ENCODE results near the genes CEACAM16, RELB and NKPD1.

DNA sequence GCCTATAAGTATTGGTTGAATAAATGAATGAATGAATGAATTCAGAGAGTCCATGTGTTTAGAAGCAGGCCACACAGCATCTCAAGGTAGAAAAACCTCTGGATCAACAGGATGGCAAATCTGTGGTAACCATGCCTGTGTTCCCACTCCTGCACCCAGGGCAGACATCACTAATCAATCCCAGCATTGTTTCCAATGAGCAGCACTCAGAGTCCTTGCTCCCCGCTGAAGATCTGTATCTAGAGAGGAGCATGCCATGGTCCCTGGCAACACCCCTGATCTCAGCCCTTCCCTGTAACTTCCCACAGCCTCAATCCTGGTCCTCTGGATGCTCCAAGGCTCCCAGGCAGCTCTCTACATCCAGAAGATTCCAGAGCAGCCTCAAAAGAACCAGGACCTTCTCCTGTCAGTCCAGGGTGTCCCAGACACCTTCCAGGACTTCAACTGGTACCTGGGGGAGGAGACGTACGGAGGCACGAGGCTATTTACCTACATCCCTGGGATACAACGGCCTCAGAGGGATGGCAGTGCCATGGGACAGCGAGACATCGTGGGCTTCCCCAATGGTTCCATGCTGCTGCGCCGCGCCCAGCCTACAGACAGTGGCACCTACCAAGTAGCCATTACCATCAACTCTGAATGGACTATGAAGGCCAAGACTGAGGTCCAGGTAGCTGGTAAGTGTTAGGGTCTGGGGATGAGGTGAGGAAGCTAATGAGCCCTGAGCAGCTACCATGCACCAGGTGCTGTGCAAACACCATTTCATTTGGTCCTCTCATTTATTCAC, 1.2 kb downstream of the CEACAM19 start:
- PRO-cap = no peak
- RAMPAGE, long total RNA, 3 experiments = no peak in any of the 3 experiments

DNA sequence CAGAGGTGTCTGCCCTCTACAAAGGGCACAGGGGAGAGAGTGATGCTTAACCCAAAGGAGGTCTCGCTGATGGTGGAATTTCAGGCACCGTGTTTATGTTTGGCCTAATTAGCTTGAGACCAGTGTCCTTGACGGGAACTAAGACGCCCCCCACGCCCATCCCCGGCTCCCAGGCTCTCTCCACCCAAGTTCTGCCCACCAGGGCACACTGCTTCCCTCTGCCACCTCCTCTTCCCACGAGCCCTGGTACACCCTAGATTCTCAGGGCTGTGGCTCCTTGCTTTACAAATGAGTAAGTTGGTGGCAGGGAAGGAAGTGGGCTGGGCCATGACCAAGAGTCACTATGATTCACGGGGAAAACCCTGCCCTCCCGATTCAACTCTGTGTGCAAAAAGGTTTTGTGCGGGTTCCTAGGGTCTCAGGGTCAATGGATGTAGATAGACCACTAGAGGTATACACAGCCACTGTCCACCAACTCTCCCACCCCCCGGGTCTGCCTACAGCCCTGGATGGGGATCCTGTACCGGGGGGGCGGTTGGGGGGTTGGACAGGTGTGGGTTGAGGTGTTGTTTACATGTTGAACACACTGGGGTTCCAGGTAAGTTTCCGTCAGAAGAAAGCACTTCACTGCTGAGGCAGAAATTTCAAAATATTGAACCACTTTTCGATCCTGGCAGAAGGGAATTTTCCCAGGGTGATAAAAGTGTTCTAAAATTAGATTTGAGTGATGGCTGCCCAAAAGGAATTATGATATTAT, 6.8 kb upstream of the CEACAM16 start:
- PRO-cap = unidirectional peak, minus-strand start at position 255 of the sequence
- RAMPAGE, long total RNA, 3 experiments = no peak in any of the 3 experiments

GRCh38 chr19:44697188-44697860, 1.6 kb upstream of the CEACAM16 start:
- PRO-cap = no peak
- RAMPAGE, long total RNA, 3 experiments = no peak in any of the 3 experiments

DNA sequence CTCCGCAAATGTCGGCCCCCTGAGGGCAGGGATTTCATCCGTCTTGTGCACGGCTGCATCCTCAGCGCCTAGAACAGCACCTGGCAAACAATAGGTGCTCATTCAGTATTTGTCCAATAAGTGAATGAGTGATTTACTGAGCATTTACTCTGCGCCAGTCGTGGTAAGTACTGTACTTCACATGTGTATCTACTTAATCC, at the start of gene CEACAM16:
Gene CEACAM16 (plus strand): TSS at position 54 of the 200 bp plus-strand sequence.
- PRO-cap = no peak
- RAMPAGE, long total RNA, 3 experiments = no peak in any of the 3 experiments

GRCh38 chr19:44723877-44724553, 24.5 kb upstream of the BCL3 start:
- PRO-cap = no peak
- RAMPAGE, long total RNA, 3 experiments = no peak in any of the 3 experiments

DNA sequence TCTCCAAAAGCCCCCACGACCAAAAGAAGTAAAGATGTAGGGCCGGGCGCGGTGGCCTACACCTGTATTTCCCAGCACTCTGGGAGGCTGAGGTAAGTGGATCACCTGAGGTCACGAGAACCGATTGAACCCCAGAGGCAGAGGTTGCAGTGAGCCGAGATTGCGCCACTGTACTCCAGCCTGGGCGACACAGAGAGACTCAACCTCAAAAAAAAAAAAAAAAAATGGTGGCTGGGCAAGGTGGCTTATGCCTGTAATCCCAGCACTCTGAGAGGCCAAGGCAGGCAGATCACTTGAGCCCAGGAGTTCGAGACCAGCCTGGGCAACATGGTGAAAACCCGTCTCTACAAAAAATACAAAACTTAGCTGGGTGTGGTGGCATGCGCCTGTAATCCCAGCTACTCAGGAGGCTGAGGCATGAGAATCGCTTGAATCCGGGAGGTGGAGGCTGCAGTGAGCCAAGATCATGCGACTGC, 21.9 kb upstream of the BCL3 start:
- PRO-cap = no peak
- RAMPAGE, long total RNA, 3 experiments = no peak in any of the 3 experiments

DNA sequence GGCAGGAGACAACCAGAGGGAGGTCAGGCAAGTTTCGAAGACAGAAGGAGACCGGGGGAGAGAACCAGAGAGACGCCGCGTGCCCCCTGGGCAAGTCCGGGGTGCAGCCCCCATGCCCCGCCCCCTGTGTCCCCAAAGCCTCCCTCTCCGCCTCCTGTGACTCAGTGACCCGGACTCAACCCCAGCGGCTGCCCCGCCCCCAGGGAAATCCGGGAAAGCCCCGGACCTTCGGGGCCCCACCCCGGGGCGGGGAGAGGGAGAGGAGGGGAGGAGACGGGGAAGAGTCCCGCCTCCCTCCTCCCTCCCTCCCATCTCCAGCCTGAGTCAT, 1.2 kb upstream of the BCL3 start:
- PRO-cap = bidirectional peak, plus-strand start outside the sequence, minus-strand start at position 145 of the sequence
- RAMPAGE, long total RNA, 3 experiments = no peak in any of the 3 experiments

DNA sequence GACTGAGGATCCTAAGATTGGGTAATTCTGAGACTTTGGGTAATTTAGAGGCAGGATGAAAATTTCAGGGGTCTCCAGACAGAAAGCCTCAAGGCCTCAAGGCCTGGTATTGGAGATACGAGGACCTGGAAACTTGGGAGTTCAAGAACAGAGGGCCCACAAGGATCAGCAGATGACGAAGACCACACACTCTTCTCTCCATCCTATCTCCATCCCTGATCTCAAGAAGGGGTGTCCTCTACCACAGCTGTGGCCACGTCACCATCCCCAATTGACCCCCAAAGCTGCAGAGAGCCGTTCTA, 1.2 kb downstream of the BCL3 start:
- PRO-cap = no peak
- RAMPAGE, long total RNA, 3 experiments = no peak in any of the 3 experiments

- PRO-cap = bidirectional peak, plus-strand start at chr19:44754230, minus-strand start at chr19:44754159; bidirectional peak, plus-strand start at chr19:44754575, minus-strand start at chr19:44754510
- RAMPAGE, long total RNA, 3 experiments = no peak in any of the 3 experiments
Observed at GRCh38 chr19:44753804-44754879, 5.6 kb downstream of the BCL3 start.

DNA sequence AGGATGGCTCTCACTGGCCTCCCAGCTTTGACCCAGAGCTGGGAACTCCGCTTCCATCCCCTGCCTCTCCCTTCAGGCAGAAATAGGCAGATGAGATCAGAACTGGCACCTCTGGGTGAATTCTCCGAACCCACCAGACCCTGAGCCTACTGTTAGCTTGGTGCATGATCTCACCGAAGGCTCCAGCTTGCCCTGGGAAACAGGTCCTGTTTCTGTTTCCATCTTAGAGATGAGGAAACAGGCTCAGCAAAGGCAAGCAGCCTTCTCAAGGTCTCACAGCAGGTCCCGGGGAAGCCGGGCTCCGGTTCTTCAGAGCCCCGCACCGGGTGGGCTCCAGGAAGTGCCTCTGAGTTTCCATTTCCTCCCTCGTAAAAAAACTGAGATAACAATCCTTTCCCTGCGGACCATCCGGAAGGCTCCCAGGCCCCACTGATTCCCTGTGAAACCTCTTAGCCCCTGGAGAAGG, 2.0 kb downstream of the NECTIN2 start:
- PRO-cap = unidirectional peak, minus-strand start at position 88 of the sequence
- RAMPAGE, long total RNA, 3 experiments = no peak in any of the 3 experiments

DNA sequence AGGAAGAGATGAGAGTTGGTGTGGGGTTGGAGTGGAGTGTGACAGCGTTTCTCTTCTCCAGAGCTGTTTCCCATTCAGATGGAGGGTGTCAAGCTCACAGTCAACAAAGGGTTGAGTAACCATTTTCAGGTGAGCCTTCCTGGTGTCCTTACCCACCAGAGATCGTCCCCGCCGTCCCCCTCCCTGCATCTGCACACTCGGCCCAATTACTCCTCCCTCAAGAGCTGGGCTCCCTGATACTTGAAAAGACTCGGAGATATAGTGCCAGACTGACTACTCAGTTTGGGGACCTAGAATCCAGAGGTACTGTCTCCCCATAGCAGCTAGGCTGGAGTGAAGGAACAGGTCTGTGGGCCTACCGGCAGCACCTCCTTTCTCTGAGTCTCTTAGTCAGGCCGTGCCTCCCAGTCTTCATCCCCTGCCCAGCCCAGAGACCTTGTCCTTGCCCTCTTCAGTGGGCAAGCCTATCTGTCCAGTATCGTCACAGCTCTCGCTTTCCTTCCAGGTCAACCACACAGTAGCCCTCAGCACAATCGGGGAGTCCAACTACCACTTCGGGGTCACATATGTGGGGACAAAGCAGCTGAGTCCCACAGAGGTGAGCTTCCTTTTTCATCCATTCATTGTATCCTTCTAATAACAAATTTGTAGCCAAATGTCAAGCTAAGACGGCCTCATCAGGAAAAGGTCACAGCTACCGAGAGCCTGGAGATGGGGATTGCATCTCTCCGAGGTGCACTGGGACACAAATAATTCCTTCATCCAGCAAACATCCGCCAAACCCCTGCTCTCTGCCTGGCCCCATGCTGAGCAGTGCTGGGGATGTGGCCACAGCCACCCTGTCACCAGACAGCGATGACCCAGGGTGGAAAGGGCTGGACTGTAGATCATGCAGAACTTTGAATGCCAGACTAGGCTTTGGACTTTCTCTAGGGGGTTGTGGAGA, 1.6 kb downstream of the TOMM40 start:
- PRO-cap = no peak
- RAMPAGE, long total RNA, 3 experiments = no peak in any of the 3 experiments

DNA sequence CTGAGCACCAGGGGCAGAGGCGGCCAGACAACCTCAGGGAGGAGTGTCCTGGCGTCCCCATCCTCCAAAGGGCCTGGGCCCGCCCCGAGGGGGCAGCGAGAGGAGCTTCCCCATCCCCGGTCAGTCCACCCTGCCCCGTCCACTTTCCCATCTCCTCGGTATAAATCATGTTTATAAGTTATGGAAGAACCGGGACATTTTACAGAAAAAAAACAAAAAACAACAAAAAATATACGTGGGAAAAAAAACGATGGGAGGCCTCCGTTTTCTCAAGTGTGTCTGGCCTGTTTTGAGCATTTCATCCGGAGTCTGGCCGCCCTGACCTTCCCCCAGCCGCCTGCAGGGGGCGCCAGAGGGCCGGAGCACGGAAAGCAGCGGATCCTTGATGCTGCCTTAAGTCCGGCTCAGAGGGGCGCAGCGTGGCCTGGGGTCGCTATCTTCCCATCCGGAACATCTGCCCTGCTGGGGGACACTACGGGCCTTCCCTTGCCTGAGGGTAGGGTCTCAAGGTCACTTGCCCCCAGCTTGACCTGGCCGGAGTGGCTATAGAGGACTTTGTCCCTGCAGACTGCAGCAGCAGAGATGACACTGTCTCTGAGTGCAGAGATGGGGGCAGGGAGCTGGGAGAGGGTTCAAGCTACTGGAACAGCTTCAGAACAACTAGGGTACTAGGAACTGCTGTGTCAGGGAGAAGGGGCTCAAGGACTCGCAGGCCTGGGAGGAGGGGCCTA, 2.0 kb upstream of the APOE start:
- PRO-cap = no peak
- RAMPAGE, long total RNA, 3 experiments = no peak in any of the 3 experiments

DNA sequence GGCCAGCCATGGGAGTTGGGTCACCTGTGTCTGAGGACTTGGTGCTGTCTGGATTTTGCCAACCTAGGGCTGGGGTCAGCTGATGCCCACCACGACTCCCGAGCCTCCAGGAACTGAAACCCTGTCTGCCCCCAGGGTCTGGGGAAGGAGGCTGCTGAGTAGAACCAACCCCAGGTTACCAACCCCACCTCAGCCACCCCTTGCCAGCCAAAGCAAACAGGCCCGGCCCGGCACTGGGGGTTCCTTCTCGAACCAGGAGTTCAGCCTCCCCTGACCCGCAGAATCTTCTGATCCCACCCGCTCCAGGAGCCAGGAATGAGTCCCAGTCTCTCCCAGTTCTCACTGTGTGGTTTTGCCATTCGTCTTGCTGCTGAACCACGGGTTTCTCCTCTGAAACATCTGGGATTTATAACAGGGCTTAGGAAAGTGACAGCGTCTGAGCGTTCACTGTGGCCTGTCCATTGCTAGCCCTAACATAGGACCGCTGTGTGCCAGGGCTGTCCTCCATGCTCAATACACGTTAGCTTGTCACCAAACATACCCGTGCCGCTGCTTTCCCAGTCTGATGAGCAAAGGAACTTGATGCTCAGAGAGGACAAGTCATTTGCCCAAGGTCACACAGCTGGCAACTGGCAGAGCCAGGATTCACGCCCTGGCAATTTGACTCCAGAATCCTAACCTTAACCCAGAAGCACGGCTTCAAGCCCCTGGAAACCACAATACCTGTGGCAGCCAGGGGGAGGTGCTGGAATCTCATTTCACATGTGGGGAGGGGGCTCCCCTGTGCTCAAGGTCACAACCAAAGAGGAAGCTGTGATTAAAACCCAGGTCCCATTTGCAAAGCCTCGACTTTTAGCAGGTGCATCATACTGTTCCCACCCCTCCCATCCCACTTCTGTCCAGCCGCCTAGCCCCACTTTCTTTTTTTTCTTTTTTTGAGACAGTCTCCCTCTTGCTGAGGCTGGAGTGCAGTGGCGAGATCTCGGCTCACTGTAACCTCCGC, 1.1 kb upstream of the APOE start:
- PRO-cap = no peak
- RAMPAGE, long total RNA, 3 experiments = no peak in any of the 3 experiments

GRCh38 chr19:44923881-44924891, 9.8 kb downstream of the APOC1 start:
- PRO-cap = unidirectional peak, plus-strand start at chr19:44924163
- RAMPAGE, long total RNA, 3 experiments = no peak in any of the 3 experiments

DNA sequence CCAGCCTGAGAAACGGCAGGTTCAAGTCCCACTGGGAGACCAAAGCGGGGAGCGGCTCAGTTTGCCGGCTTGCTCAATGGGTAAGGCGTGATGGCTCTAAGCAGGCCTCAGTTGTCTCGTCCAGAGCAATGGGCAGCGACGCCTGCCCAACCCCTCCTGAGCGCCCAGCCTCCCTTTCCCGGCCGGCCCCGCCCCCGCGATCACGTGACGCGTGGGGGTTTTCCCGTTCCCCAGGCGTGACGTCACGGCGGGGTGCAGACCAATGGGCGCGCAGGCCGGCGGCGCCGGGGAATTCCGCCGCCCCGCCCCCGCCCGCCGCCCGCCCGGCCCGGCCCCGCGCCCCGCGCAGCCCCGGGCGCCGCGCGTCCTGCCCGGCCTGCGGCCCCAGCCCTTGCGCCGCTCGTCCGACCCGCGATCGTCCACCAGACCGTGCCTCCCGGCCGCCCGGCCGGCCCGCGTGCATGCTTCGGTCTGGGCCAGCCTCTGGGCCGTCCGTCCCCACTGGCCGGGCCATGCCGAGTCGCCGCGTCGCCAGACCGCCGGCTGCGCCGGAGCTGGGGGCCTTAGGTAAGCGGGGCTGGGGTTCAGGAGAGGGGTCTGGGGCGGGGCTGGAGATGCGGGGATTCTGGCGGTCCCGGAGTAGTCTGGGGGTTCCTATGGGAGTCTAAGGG, at the start of gene RELB:
Gene RELB (plus strand): TSS at position 346 of the 671 bp plus-strand sequence.
- PRO-cap = bidirectional peak, plus-strand start at position 318 of the sequence, minus-strand start at position 144 of the sequence
- RAMPAGE, long total RNA, 3 experiments = no peak in any of the 3 experiments

GRCh38 chr19:45080132-45080756, 1.2 kb downstream of the GEMIN7 start:
- PRO-cap = no peak
- RAMPAGE, long total RNA, 3 experiments = no peak in any of the 3 experiments

DNA sequence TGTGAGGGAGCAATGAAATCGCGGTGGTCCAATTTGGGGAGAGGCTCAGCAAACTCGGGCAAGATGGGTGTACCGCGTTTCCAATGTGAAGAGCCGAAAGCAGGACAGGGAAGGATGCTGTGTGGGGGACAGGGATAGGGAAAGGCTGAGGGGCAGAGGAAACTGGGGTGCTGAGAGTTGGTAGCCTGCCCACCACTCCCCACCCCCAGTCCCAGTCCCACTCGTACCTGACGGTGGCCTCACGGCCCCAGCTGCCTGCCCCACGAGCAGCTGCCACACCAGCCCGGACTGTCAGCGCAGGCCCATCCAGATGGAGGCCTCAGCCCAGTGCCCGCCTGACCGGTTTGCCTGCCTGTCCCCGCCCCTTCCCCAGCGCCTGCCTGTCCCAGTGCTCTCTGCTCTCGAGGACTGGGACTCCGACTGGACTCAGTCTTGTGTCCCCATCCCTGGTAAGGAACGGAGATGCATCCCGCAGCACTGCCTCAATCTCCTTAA, at the start of gene NKPD1:
Gene NKPD1 (minus strand): TSS at position 285 of the 495 bp plus-strand sequence.
- PRO-cap = no peak
- RAMPAGE, long total RNA, 3 experiments = no peak in any of the 3 experiments

- PRO-cap = no peak
- RAMPAGE, long total RNA, 3 experiments = no peak in any of the 3 experiments
Observed at GRCh38 chr19:45162595-45163149, 1.9 kb upstream of the NKPD1 start.

DNA sequence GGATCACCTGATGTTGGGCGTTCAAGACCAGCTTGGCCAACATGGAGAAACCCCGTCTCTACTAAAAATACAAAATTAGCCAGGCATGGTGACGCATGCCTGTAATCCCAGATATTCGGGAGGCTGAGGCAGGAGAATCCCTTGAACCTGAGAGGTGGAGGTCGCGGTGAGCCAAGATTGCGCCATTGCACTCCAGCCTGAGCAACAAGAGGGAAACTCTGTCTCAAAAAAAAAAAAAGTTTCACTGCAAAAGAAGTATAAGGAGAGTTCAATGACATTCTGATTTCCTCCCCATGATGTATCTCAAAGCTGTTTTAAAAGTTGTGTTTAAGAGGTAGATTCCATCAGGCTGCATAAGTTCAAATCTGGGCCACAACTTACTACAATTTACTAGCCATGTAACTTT, 10.6 kb downstream of the MARK4 start:
- PRO-cap = no peak
- RAMPAGE, long total RNA, 3 experiments = no peak in any of the 3 experiments

- PRO-cap = no peak
- RAMPAGE, long total RNA, 3 experiments = no peak in any of the 3 experiments
Observed at GRCh38 chr19:45280312-45281313, 29.5 kb downstream of the MARK4 start.

Data from subcutaneous adipose tissue (tissue), 3 donors.